ENCODE measurements around a stretch of chr2.

- RRBS: no CpG with 5 or more reads among the region's 5 CpGs
These were observed 394.6 kb downstream of the ERBB4 start for GRCh38 chr2:212143935-212144384.

DNA sequence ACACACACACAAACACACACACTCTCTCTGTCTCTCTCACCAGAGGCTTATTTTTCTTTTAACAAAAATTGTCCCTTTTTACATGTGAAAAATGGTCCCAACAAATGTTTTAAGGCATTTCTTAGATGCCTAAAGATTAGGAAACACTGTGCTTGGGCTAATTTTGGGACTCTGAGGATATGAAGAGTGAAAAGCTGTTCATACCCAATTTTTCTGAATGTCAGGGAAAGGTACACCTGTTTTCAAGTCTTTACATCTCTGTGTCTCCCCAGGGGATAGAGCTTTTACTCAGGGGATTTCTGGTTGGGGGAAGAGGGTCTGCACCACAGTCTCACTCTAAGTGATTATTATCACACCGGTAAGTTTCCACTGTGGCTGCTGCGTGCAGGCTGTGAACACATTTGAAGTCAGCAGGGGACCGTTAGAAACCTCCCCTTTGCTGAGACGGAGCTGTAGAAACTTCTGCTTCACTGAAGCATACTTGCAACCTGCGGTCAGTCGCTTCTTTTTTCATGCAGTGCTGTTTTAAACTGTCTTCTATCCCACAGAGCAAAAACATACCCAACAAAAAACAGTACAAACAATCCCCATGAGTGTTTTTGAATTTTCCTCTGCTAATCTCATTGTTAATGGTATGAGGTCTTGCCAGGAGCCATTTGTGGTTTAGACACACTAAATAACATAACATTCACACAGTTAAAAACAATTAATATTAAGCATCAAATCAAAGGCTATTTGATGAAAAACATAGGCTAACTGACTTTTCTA lies 51.2 kb upstream of the SPAG16 start:
- RRBS: no CpG with 5 or more reads among the region's 6 CpGs

DNA sequence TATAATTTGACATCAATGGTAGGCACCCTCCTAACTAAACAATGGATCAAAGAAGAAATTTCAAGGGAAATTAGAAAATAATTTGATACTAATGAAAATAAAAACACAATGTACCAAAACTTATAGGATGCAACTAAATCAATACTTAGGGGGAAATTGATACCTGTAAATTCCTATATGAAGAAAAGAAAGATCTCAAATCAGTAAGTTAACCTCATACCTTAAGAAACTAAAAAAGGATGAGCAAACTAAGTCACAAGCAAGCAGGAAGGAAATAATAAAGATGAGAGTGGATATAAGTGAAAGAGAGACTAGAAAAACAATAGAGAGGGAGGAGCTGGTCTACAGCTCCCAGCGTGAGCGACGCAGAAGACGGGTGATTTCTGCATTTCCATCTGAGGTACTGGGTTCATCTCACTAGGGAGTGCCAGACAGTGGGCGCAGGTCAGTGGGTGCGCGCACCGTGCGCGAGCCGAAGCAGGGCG lies 126.0 kb downstream of the BARD1 start:
- RRBS: no CpG with 5 or more reads among the region's 12 CpGs

DNA sequence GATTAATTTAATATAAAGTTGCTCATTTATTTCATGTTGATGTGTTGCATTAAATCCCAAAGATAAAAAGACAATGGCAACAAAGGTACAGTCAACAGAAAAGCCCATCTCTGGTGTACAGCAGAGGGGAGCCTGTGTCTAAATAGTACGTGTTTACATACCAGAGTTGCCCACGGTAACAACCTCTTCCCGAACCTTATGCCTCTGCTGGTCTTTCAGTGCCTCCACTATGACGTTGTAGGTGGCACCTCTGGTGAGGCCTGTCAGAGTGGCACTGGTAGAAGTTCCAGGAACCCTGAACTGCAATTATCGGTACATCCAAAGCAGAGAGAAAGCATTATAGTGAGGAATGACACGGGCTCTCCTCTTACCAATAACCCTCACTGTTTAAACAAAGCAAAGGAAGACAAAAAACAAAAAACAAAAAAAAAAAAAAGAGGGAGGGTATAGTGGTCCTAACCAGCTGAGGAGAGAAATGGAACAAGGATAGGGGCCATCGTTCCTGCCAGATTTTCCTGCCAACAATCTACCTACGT lies 58.3 kb downstream of the ATIC start:
- RRBS: no CpG with 5 or more reads among the region's 8 CpGs

GRCh38 chr2:215382014-215382530 lies 53.8 kb downstream of the FN1 start:
- RRBS: no CpG with 5 or more reads among the region's 7 CpGs

DNA sequence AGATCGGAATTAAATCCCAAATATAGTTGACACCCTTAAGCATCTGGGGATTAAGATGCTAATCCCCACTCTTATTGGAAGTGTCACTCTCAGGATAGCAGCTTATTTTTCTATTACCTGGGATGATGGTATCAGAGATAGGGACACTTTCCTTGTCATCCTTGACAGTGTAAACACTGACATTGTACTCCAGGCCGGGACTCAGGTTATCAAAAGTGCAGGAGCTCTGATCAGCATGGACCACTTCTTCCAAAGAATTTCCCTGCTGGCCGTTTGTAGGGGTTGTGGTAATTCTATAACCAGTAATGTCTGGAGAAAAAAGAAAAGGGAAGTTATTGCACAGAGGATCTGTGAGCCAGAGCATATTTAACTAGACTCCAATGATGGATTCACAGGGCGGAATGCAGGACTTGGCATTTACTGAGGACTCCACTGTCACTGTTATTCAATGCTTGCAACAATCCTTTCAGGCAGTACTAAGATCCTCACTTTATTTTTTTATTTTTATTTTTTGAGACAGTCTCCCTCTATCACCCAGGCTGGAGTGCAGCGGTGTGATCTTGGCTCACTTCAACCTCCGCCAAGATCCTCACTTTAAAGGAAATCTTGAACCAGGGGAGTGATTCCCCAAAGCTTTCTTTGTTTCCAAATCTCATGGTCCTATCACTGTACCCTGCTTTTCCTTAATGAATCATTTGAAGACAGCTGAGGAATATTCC lies 41.3 kb downstream of the FN1 start:
- RRBS: no CpG with 5 or more reads among the region's 6 CpGs

GRCh38 chr2:215417365-215417793 lies 18.5 kb downstream of the FN1 start:
- RRBS: no CpG with 5 or more reads among the region's 3 CpGs

GRCh38 chr2:215421971-215422244 lies 14.0 kb downstream of the FN1 start:
- RRBS: no CpG with 5 or more reads among the region's 7 CpGs

DNA sequence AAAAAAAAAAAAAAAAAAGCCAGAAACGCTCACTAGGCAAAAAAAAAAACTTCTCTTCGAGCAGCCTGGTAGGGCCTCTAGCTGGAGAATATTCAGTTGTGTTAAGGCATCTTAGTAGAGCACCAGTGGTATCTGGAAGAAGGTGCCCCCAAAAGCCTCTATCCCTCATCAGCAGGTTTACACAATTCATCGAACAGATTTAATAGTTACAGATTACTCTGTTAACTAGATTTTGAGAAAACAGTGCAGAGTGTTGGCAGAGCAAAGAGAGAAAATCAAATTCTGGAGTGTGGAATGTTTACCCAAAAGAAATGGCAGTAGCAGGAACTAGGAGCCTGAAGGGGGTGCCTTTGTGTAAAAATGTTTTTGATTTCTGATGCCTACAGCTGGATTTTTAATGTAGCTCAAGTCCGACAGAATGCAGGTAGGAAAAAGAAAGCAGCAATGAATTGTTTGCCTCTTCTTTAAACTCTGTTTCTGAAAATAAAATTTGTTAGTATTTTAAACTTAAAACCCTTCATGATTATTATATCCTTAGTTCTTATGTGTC lies 70.3 kb upstream of the FN1 start:
- RRBS: no CpG with 5 or more reads among the region's 4 CpGs

DNA sequence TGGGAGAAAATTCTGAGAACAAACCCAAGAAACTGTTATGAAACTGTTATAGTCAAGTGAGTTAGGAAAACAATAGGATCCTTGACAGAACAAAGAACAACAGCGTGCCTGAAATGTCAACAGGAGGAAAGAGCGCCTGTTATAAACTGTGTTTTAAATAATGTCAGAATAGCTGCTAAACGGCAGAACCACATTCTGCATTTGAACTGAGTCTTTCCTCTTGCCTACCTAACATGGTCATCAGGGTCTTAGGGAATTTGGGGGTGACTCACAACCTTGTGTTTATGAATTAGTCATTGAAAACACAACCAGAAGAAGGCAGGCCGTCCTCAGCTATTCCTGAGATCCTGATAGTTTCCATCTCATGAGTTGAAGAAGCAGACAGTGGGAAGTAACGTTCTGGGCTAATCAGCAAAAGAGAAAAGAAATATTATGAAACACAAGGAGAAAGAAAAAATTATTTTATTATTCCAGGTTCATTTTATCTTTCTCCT lies 222.0 kb upstream of the FN1 start:
- RRBS: no CpG with 5 or more reads among the region's 5 CpGs

GRCh38 chr2:215749436-215750168 lies 263.7 kb downstream of the MREG start:
- RRBS: no CpG with 5 or more reads among the region's 13 CpGs

GRCh38 chr2:215771890-215772433 lies 241.4 kb downstream of the MREG start:
- RRBS: no CpG with 5 or more reads among the region's 1 CpG

GRCh38 chr2:215982398-215983084 lies 30.8 kb downstream of the MREG start:
- RRBS: no CpG with 5 or more reads among the region's 8 CpGs

DNA sequence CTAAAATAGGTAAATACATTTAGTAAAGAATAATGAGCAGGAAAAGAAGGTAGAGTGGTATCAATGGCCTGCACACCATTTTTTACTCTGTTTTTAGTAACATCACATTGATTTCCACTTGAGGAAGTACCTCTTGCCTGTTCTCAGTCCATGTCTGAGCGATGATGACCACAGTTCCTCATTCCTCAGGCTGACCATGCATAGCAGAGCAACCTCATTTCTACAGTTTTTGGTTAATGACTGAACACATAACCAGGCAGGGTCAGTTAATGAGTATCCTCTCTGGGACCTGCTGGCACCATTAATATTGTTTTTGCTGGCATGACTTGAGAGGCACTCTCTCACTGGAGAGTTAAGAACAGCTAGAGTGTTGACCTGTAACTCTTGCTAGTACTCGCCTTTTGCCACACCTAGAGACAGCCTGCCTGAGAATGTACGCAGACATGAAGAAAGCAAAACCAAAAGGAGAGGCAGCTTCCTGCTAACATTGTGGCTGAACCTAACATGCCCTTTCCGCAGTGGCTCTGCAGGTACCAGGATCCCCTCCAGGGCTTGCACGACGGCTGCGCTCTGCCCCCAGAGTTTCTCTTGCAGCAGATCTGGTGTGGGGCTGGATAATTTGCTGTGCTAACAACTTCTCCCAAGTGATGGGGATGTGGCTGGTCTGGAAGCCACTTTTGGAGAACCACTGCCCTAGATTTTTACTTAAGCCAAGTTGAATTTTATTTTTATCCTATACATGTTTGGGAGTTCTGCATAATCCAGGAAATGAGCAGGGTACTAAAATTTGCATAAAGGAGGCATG lies 23.8 kb downstream of the PECR start:
- RRBS: no CpG with 5 or more reads among the region's 7 CpGs

- RRBS: no CpG with 5 or more reads among the region's 5 CpGs
These were observed 2.4 kb downstream of the IGFBP2 start for GRCh38 chr2:216635721-216635977.

DNA sequence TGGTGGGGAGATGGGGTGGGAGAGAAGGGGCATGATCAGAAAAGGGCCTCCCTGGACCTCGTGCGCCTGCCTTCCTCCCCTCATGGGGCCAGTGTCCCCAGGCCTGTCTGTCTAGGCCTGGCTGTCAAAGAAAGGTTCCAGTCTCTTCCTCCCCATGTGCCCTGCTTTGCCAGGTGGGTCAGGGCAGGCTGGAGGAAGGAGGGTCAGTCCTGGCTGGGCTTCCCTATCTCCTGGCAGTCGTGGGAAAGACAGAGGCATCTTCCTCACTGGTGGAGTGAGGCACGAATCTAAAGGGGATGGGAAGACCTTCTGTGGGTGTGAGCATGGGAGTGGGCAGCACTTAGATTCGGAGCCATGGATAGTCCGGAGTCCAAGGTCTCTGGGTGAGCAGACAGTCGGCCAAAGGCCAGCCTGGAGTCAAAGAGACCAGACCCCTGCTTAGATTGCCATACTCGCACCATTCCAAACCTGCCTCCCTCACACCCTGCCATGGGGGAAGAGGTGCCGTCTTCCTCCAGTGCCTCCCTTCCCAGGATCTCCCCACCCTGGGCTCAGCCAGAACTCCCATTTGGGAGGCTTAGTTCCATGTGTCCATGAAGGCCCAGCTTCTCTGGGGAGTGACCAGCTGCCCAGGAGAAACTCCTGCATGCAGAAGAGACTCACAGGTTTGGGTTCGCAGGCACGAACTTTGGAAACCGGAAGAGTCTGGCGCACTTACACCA lies 21.9 kb downstream of the IGFBP5 start:
- RRBS: no CpG with 5 or more reads among the region's 13 CpGs

GRCh38 chr2:216673986-216674570 lies 21.3 kb downstream of the IGFBP5 start:
- RRBS: no CpG with 5 or more reads among the region's 11 CpGs

- RRBS: no CpG with 5 or more reads among the region's 8 CpGs
These were observed 11.4 kb downstream of the IGFBP5 start for GRCh38 chr2:216683747-216684567.

DNA sequence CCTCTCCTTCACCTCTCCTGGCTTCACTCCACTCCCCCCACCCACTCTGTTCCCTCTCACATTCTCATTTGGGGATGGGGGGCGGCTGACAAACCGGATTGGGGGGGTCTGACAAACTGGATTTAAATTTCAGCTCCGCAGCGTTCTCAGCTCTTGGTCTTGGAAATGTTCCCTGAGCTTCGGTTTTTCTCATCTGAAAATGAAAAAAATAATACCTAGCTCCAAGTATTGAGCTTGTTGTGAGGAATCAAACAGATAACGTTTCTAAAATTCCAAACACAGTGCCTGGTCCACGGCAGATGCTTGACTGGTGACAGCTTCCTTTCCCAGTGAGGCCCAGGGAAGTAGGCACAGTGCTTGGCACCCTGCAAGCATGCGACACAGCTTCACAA lies 205.0 kb upstream of the TNP1 start:
- RRBS: no CpG with 5 or more reads among the region's 8 CpGs

GRCh38 chr2:217186717-217187342 lies 327.0 kb upstream of the TNP1 start:
- RRBS: no CpG with 5 or more reads among the region's 2 CpGs